Placental pericyte (primary cell): ENCODE results near the gene TXLNB.

DNA sequence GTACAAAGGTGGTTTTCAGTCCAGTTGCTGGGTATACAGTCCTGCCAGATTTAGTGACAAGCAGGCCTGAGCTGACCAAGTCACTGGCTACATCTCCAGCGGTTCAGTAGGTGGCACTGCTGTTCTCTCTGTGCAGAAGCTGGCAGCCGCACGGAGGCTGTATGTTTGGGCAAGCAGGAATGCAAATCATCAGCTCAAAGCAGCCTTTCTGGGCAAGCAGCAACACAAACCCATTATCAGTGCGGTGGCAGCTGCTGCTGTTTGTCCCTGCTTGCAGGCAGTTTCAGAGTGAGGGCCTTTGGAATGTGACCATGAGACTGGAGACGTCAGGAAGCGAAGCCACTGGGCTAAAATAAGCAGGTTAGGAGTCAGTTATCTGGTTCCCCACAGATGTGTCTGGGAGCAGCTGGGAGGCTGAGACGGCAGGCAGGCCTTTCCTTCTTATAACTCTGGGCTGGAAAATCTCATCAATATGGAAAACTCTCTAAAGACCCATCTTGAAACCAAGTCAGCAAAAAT lies 72.5 kb downstream of the TXLNB start:
- CAGE, long polyA plus RNA = no peak

- CAGE, long polyA plus RNA = no peak
These were observed at the start of gene TXLNB for GRCh38 chr6:139291536-139292596. TSS of gene TXLNB (minus strand) at chr6:139291998.

- CAGE, long polyA plus RNA = no peak
These were observed 2.2 kb downstream of the CITED2 start for GRCh38 chr6:139372357-139372635.

- CAGE, long polyA plus RNA = no peak
These were observed 98.8 kb upstream of the CITED2 start for GRCh38 chr6:139473131-139473766.

- CAGE, long polyA plus RNA = no peak
These were observed 172.6 kb upstream of the CITED2 start for GRCh38 chr6:139547112-139547360.

DNA sequence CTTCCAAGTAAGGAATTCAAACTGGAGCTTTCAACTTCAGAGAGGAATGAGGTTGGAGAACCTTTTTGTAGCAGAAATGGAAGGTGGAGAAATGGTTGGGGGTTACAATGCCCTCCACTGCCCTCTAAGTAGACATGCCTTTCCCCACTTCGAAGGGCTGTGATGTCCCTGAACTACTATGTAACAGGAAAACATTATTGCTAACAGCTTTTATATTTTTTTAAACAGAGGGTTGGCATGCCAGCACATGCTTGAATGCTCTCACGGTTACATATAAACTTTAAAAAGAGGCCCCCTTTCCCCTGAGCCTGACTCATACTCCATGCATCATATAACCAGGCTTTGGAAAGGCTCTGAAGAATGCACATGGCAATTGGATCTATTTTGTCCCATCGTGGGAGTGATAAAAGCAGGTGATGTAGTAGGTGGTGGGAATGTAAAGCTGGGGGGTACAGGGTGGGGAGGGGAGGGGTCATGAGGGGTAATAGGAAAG lies 203.8 kb upstream of the CITED2 start:
- CAGE, long polyA plus RNA = no peak

DNA sequence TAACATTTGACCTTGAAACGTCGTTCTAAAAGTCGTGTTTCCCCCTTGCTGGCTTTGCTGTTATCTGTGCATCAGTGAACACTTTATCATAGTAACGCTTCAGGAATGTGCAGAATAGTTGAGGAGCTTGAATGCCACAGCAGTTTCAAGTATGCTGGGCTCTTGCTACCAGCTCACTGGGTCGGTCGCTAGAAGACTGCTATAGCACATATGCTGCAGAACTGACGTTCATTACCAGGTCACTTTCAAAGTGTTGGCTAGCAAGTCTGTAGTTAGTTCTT lies 334.5 kb upstream of the CITED2 start:
- CAGE, long polyA plus RNA = no peak

GRCh38 chr6:139732384-139732916 lies 358.0 kb upstream of the CITED2 start:
- CAGE, long polyA plus RNA = no peak

DNA sequence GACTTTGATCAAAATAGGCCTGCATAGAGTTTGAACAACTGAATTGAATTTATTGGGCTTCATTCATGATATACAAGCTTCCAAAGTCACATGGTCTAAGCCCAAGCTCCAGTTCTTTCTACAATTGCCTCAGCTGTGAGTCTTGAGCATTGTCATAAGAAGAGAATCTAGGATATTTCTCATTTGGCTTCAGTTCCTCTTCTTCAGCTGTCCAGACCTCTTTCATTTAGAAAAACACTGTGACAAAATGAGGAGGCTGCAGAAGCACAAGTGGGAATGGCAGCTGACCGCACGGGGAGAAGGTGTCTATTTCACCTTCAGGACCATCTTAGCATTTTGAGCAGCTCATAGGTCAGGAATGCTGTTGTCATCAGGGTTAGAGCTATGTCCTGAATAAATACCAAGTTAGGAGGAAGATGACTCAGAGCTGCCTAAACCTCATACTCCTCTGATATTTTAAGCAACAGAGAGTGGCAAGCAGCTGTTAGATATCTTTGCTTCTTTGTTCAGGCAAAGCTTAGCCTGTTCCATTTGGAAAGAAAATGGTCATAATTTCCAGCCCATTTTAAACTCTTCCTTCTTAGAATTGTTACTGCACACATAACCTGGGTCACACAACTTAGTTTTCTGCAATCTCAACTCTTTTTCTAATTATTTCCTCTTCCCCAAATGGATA lies 390.1 kb upstream of the CITED2 start:
- CAGE, long polyA plus RNA = no peak

- CAGE, long polyA plus RNA = no peak
These were observed 567.8 kb upstream of the CITED2 start for GRCh38 chr6:139942332-139942608.

GRCh38 chr6:140062201-140062556 lies 687.7 kb upstream of the CITED2 start:
- CAGE, long polyA plus RNA = no peak

DNA sequence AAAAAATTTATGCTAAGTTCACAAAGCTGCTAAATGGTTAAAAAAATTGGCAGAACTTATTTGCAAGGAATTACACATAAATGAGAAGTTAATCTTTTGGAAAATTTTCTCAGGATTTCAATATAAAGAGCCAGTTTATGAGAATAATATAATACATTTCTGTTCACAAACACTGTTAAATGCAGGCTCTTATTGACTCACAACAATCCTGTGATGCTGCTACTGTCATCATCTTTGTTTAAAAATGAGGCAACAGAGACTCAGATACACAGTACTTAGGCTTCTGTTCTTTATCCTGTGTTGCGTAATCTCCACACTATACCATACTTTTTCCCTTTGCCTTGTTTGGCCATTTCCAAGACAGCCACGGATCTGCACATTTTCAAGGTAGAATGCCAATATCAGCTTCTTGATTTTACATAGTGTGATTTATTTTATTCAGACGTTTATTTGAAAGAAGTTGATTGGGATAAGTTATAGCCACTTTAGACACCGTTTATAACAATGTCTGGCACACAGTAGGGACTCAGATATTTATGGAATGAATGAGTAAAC lies 699.0 kb upstream of the CITED2 start:
- CAGE, long polyA plus RNA = no peak

- CAGE, long polyA plus RNA = no peak
These were observed 727.0 kb upstream of the CITED2 start for GRCh38 chr6:140101335-140101936.

DNA sequence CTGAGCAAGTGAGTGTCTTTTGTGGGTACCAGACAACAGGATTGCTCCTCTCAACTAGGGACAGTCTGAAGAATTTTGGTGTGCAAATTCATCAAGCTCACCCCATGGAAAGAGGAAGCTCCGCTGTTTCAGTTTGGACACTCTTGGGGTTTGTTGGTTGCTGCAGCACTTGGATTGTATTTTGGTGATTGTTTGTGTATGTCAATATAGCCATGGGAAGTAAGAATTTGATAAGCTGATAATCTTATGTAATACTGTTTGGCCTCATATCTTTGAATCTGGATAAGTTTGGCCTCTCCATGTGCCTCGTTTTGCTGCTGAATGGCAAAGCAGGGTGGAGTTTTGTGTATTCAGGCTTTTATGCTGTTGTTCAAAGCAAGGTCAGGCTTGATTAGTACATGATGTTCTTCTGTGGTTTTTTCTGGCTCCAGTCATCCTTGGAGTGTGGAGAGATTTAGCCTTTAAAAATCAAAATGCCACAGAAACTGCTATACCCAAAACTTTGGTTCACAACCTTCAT lies 729.0 kb upstream of the GJE1 start:
- CAGE, long polyA plus RNA = no peak

GRCh38 chr6:141482857-141483083 lies 650.0 kb upstream of the GJE1 start:
- CAGE, long polyA plus RNA = no peak

DNA sequence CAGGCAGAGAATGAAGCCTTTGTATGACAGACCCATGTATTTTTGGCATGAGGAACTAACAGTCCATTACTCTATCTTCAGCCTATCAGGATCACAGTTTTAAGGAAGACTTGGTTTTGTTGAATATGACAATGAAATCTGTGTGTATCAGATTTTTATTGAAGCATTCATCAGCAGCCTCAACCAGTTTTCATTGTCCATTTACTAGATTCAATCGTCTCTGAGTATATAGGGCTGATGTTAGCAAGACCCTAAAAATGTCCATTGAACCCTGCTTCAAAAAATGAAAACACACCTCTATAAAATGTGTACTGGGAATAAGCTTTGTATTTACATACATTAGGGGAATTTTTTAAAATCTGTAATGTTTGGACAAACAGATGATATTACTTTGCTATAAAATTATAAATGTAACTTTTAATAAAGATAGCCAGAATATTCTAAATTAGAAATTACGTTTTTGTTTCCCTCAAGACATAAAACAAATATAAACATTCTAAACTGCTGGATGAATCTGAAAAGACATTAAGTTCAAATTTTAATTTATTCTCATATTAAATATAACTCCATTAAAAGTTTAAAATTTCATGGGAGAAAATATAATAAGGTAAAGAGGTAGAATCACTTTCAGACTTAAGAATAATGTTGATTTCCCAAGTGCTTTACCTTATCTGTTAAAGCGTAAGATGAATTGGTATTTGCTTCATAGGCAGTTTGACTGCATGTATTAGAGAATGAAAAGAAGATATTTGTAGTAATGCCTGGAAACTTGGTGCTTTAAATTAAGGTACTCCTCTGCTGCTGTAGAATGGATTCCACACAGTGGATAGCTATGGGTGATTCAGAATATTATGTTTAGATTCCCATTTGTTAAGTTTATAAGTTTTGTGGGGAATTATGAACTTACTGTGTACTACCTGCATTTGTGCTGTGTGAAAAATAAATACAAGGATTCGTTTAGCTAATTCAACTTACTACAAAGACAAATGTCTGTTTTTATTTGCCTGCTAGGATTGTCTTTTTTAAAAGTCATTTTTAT lies 71.9 kb downstream of the VTA1 start:
- CAGE, long polyA plus RNA = no peak

- CAGE, long polyA plus RNA = no peak
These were observed 106.1 kb downstream of the HIVEP2 start for GRCh38 chr6:142838850-142839397.

DNA sequence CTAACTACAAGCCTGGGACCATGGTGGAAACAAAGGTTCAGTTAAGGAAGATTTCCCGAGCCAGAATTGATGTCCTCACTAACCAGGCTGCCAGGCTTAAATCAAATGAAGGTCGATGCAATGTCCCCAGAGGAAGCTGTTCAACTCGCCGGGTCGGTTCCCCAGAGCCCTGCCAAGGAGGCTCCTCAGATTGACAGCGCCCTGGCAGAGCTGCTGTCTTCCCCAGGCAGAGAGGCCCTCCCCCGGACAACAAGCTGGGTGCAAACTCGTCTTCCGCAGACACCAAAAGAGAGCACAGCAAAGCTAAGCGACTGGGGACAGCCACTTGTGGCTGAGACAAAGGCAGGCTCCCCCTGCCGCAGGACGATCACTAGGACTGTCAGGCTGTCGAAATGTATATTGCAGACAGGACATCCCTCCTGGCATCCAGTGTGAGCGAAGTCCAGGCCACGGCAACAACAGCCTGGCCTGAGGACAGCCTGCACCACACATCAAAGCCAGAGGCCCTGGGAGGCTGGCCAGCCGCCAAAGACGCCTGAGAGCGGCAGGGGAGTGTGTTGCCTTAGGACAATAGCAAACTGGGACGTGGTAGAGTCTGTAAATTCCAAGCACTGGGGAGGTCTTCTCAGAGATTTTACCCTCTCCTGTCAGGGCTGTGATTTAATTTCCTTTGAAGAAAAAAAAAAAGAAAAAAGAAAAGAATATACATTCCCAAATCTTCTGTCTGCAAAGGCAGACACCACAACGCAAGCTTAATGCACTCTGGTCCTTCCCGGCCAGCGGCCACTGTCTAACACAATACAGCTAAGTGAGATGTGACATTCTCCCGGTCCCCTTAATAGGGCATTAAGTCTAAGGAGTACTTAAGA lies 99.1 kb downstream of the HIVEP2 start:
- CAGE, long polyA plus RNA = no peak

DNA sequence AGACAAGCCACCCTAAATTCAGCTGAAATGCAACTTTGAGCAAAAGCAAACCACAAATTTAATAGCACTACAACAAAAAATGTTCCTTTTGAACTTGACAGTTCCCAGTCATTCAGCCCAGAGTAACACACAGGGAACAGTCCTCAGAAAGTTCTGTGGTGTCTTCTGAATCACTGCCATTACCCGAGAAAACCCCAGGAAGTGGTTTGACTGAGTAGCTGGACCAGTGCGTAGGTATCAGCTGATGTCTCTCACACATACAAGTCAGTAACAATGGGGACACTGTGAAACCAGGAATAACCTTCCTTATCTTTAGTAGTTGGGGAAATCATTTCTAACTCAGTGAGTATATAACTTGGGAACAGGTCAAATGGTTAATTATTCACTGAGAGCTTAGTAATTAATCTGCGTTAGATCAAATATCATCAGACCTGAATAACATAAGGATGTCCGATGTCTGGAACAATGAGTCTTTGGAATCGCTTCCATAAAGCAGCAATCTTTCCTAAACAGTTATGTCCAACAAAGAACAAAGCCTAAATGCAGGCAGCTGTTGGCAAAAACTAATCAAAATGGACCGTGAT lies 73.0 kb downstream of the HIVEP2 start:
- CAGE, long polyA plus RNA = no peak

- CAGE, long polyA plus RNA = no peak
These were observed 18.4 kb downstream of the HIVEP2 start for GRCh38 chr6:142926136-142927326.